Right ventricle myocardium (tissue), 1 donor: Measurements from ENCODE around the gene THG1L.

GRCh38 chr5:157284469-157284893 lies 18.6 kb downstream of the CYFIP2 start:
- PRO-cap, 2 experiments = peak in 2 of 2 experiments; most common plus-strand start chr5:157284667 (in 2); most common minus-strand start chr5:157284588 (in 1)

- PRO-cap, 2 experiments = no peak in any of the 2 experiments
Measured at GRCh38 chr5:157311311-157312048, 34.0 kb downstream of the FNDC9 start.

- PRO-cap, 2 experiments = no peak in any of the 2 experiments
Measured at GRCh38 chr5:157382678-157383757, 37.5 kb upstream of the FNDC9 start.

DNA sequence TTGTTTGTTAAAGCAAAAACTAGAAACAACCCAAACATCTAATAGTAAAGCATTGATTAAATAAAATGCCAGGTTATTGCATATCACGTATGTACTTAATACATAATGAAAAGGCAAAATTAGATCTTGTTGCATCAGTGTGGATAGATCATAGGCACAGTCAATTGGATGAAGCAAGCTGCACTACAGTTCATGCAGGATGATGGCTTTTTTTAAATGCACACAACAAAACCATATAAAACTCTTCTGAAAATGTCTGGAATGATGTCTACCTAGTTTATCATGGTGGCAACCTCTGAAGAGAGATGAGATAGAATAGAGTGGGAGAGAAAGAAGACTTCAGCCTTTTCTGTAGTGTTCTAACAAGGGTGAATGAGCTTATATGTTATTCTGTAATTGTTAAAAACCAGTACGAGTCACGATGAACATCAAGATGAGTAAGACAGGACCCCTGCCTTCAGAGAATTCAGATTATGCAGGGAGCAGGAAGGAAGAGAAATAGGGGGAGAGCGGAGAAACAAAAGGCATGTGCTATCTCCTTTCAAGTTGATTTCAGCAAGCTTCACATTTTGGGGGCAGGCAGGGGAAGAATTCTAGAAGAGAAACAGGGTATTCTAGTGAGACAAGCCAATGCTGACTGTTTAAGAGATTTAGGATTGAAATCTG lies 38.4 kb upstream of the FNDC9 start:
- PRO-cap, 2 experiments = no peak in any of the 2 experiments

GRCh38 chr5:157511412-157512592 lies 51.8 kb downstream of the NIPAL4 start:
- PRO-cap, 2 experiments = peak in 1 of 2 experiments; most common plus-strand start chr5:157511829 (in 1)

GRCh38 chr5:157540591-157541568 lies 34.7 kb downstream of the ADAM19 start:
- PRO-cap, 2 experiments = no peak in any of the 2 experiments

GRCh38 chr5:157731068-157732043 lies at the start of gene THG1L:
TSS of gene THG1L (plus strand) at chr5:157731420.
- PRO-cap, 2 experiments = peak in 2 of 2 experiments; most common plus-strand start chr5:157731413 (in 1); most common minus-strand start chr5:157731661 (in 2)

- PRO-cap, 2 experiments = no peak in any of the 2 experiments
Measured at GRCh38 chr5:157748757-157749280, 5.3 kb downstream of the LSM11 start.

- PRO-cap, 2 experiments = no peak in any of the 2 experiments
Measured at GRCh38 chr5:157787403-157788030, 44.0 kb downstream of the LSM11 start.

GRCh38 chr5:158997566-158997759 lies 102.3 kb downstream of the EBF1 start:
- PRO-cap, 2 experiments = no peak in any of the 2 experiments

- PRO-cap, 2 experiments = no peak in any of the 2 experiments
Measured at GRCh38 chr5:159002893-159003410, 96.8 kb downstream of the EBF1 start.

DNA sequence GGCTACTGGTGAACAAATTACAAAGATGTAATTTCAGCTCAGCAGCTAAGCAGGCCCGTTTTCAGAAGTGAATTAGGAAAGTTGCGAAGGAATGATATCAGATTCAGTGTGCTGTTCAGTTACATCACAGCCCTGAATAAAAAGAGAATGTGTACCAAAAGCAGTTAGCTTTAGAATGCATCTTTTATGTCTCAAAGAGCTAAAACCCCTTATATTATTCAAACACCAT lies 9.4 kb downstream of the EBF1 start:
- PRO-cap, 2 experiments = no peak in any of the 2 experiments

GRCh38 chr5:159105080-159105891 lies 5.6 kb upstream of the EBF1 start:
- PRO-cap, 2 experiments = no peak in any of the 2 experiments

DNA sequence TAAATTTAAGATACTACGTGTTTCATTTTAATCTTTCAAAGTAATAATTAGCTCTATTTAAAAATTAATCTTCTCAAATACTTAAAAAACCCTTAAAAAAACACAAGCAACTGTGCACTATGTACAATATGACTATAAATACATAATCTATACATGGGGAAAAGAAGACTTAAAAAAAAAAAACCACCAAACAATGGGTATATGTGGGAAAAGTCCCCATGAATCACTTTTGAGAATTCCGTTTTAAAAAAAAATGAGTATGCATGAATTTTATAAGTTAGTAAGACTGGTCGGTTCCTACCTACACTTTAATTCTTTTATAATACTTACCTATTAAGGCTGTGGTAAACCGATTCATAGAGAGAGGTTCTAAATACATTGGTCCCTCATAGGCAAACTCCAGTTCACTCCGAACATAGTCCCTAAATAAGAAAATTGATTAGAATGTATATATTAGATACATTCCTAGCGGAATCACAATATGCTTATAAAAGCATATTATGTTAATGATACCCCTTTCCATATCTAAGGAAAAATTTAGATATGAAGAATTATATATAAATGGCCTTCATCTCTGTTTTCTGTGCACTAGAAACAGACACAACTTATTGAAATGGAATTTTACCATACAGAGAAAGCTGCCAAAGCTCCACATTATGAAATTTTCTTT lies 27.6 kb downstream of the RNF145 start:
- PRO-cap, 2 experiments = no peak in any of the 2 experiments

DNA sequence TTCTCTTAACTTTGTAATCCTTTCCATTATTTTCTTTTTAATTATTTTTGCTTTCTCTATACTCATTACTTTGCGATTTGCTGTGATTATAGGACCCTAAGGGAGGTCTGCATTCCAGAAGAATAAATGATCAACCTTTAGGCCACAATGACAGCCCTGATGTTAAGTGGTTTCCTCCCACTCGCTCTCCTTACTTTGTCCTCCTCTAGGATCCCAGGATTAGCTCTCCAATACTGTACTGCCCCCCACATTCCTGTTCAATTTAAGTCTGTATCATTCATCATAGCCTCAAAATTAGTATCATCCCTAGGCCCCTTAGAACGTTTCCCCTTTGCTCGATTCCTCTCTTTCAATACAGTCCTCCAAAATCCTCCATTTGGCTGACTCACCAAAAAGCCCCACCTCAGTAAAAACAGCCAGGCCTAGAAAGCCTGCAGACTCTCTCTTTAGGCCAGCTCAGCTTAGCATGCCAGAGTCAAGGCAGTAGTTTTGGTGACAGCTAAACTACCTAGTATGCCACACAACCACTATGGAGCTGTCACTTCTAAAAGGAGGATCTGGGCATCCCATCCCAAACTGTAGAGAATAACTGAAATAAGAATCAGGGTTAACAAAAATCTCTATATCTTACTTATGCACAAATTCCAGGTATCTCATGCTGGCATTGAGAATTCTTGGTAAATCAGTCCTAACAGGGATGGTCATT lies 24.4 kb downstream of the RNF145 start:
- PRO-cap, 2 experiments = no peak in any of the 2 experiments

DNA sequence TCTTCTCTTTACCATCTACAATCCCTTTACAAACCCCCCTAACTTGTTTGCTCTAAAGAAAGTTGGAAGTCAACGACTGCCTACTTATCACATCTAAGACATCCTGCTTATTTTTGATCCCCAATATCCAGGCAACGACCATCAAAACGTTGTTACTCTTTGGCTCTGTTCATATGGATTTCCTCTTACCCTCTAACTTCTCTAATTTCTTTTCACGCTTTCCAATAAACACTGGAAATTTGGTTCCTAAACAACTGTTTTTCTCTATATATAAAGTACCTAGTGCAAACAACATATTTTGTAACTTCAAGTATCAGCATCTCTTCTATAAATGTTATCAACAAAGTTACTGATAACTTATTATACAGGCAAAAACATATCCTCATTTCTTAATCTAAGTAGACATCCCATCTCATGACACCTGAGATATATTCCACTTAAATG lies 13.9 kb downstream of the RNF145 start:
- PRO-cap, 2 experiments = no peak in any of the 2 experiments

GRCh38 chr5:159207460-159208474 lies 1.6 kb downstream of the RNF145 start:
- PRO-cap, 2 experiments = peak in 2 of 2 experiments; most common plus-strand start chr5:159208027 (in 1); most common minus-strand start chr5:159208152 (in 2)

DNA sequence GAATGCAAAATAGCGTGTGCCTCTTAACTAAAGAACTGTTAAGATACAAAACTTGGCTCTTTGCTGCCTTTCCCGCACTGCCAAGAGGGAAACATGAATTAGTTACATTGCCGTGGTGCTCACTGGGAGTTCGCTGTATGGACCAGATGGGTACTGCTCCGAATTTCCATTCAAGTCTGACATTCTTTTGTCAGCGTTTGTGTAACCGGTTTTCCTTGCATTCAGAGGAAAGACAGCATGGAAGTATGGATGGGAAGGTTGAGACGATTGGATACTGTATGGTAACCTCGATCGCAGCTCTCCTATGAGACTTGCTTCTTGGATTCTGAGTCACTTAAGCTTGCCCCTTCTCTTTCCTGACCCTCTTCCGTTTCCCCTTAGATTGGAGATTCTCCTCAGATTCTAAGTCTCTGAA lies 656 bp upstream of the UBLCP1 start:
- PRO-cap, 2 experiments = no peak in any of the 2 experiments

DNA sequence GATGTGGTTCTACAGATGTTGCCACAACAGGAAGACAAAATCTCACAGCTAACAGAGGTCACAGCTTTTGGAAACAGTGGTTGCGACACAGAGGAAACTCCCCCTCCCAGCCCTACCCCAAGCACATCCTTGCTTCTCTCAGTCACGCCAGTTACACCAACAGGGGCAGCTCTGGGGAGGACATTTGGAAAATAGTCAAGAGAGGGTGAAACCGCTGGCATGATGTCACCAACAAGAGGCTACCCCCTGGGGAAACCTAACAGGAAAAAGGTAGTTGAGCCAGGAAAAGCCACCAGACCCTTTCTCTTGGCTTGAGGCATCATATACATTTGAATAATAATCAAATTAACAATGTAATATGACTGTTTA lies 82.1 kb upstream of the IL12B start:
- PRO-cap, 2 experiments = no peak in any of the 2 experiments

DNA sequence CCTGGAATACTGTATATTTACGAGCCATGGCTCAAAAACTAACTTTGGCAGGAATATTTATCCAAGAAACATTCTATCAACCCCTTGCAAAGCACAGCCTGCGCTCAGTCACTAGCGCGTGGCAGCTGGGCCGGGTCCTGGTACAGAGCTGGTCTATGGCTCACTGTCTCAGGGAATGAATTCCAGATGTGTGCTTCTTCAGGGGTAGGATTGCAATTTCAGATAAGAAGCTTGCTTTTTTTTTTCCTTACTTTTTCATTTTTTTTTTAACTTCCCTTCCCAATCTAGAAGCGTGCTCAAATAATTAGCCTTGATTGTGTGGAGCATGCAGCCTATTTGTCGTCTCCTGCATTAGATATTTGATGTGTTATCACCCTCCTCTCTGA lies 128.9 kb upstream of the ADRA1B start:
- PRO-cap, 2 experiments = no peak in any of the 2 experiments